HT-29 (cell line): ENCODE data around the gene RANBP17.

- RAMPAGE, long total RNA = no peak
These were observed 240.0 kb upstream of the PANK3 start for GRCh38 chr5:168819266-168819563.

GRCh38 chr5:168844464-168844968, 265.3 kb upstream of the PANK3 start:
- RAMPAGE, long total RNA = no peak

GRCh38 chr5:168886389-168886853, 307.3 kb upstream of the PANK3 start:
- RAMPAGE, long total RNA = no peak

GRCh38 chr5:169649528-169650013, 12.5 kb downstream of the DOCK2 start:
- RAMPAGE, long total RNA = no peak

DNA sequence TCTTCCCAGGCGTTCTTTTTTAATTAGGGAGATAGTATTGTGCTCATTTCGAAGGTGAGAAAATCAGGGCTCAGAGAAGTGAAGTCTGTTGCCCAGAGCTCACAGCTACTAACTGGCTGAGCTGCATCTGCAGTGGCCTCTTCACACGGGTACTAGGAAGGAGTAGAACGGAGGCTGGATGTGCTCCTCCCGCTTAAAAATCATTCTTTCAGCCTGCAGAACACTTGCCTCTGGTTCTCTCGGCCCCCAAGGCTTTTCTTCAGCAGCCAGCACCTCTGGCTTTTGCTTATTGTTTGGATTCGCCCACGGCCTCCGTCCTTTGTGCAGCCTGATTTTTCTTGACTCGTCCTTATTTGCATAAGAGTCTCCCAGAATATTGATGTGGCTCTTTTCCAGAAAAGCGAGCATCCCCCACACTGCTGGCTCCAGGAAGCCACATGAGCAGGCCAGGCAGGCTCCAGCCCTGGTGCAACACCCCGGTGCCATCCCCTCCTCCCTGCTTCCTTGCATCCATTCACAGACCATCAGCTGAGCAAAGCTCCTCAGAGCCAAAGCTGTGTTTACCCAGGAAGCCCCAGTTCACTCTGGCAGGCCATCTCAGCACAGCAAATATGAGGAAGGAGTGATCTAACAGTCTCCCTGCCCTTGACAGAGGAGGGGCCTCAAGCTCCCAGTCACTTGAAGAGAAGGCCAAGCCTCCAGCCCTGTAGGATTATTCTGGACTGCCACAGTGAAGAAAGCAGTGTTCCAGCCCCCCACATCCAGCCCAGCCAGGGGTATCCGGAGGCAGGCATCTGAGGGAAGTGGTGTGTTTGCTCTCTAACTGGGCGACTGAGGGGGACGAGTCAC, 34.6 kb downstream of the INSYN2B start:
- RAMPAGE, long total RNA = no peak

GRCh38 chr5:170287561-170288269, 9.9 kb downstream of the LCP2 start:
- RAMPAGE, long total RNA = no peak

- RAMPAGE, long total RNA = no peak
These were observed 3.1 kb upstream of the LCP2 start for GRCh38 chr5:170300687-170301055.

DNA sequence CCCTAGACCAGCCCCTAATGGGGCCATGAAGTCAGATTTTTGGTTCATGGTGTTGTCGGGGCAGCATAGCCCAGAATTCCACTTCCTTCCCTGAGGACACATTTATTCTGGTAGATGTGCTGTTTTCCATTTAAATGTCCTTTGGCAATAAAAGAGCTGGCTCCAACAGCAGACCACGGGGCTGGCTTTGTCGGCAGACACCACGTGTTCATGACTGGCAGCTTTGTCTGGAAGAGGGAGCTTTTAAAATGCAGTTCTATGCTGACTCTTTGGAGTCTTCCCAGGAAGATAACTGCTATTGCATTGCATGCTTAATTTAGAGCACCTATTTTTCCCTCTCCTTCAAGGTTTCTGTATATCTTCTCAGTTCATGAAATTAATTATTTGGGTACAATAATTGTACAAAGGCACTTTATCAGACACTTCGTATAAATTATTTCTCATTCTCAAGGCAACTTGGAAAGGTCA, 17.7 kb upstream of the LCP2 start:
- RAMPAGE, long total RNA = no peak

DNA sequence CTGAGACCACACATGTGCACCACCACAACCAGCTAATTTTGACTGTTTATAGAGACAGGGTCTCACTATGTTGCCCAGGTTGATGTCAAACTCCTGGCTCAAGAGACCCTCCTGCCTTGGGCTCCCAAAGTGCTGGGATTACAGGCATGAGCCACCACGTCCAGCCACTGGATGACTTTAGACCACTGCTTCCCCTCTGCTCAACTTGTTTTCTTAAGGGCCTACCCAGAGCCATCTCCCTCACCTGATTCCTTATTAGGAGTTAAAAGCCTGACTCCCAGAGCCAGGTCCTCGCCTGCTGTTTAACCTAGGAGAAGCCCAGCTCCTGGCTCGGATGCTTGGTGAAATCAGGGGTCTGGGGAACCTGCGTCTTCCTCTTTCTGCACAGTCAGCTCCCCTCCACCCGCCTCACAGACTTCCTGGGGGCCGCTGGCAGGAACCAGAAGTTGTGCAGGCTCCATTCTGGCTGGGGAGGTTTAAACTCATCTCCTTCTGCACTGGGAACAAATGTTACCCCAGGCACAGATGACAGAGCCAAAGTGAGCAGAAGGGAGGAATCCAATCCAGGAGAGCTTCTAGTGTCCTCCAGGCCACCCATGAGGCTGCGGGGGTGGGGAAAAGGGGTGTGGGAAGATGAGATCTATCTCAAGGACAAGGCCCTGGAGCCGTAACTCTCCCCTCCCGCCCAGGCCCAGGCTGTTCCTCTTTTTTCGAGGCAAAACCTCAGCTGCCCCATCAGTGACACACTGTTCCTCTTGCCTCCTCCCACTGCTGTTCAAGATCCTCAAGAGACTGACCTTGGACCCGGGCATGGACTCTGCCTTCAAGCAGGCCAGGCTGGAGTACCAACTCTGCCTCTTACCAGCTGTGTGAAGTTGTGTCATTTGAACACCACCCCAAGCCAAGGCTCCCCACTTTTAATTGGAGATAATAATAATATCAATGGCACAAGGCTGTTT, 31.2 kb downstream of the KCNMB1 start:
- RAMPAGE, long total RNA = no peak

- RAMPAGE, long total RNA = no peak
These were observed 755 bp downstream of the KCNMB1 start for GRCh38 chr5:170388408-170388816.

GRCh38 chr5:170767395-170768091, 16.0 kb upstream of the GABRP start:
- RAMPAGE, long total RNA = no peak

DNA sequence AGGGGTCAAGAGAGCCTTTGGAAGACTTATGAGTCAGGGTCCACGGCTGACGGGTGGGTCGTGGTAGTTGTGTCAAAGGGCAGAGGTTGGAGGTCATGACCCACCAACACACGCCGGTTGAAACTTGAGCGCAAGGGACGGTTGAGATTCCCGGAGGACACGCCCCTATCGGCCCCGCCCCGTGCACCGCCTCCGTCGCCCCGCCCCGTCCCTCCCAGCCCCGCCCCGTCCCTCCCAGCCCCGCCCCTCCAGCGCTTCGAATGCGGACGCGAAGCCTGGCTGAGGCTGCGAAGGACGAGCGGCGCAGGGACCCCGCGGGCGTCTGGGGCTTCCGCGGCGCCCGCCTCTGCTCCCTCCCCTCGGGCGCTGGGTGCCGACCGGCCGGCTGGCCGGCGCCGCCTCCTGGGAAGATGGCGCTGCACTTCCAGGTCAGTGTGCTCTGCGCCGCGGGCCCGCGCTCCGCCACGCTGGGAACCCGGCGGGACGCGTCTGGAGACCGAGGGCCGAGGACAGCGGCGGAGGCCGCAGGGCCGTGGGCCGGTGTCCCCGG, at the start of gene RANBP17:
Gene RANBP17 (plus strand): TSS at position 395 of the 550 bp plus-strand sequence.
- RAMPAGE, long total RNA = no peak

DNA sequence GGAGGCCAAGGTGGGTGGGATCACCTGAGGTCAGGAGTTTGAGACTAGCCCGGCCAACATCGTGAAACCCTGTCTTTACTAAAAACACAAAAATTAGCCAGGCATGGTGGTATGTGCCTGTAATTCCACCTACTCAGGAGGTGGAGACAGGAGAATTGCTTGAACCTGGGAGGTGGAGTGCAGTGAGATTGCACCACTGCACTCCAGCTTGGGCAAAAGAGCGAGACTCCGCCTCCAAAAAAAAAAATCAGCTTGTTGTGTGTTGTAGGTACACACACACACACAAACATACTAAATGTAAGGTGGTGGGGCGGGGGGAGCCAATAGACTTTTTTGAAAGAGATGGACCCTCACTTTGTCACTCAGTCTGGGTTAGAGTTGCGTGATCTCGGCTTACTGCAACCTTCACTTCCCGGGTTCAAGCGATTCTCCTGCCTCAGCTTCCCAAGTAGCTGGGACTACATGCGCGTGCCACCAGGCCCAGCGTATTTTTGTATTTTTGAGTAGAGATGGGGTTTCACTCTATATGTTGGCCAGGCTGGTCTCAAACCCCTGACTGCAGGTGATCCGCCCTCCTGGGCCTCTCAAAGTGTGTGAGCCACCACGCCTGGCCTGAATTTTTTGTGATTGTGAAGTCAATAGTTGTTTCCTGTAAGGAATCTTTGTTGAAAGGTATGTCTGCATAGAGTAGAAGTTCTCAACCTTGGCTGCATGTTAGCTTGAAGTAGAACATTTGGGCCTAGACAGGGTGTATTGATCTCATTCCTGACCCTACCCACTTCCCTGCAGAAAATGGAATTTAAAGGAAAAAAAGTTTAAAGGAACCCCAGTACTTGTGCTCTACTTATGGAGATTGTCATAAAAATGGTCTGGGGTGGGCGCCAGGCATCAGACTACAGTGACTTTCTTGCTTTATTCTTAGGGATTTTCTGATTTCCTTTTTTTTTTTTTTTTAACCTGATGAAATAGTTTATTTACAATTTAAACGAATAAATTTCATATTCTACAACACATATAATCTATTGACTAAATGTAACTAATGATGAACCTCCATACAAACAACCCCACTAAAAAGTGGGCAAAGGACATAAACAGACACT, 13.8 kb downstream of the NPM1 start:
- RAMPAGE, long total RNA = no peak

- RAMPAGE, long total RNA = no peak
These were observed 141.4 kb upstream of the SMIM23 start for GRCh38 chr5:171644223-171644574.

- RAMPAGE, long total RNA = no peak
These were observed 74.5 kb downstream of the FBXW11 start for GRCh38 chr5:171931784-171932587.

- RAMPAGE, long total RNA = no peak
These were observed 45.9 kb upstream of the FBXW11 start for GRCh38 chr5:172052177-172052837.

GRCh38 chr5:172078638-172079095, 72.2 kb upstream of the FBXW11 start:
- RAMPAGE, long total RNA = no peak

DNA sequence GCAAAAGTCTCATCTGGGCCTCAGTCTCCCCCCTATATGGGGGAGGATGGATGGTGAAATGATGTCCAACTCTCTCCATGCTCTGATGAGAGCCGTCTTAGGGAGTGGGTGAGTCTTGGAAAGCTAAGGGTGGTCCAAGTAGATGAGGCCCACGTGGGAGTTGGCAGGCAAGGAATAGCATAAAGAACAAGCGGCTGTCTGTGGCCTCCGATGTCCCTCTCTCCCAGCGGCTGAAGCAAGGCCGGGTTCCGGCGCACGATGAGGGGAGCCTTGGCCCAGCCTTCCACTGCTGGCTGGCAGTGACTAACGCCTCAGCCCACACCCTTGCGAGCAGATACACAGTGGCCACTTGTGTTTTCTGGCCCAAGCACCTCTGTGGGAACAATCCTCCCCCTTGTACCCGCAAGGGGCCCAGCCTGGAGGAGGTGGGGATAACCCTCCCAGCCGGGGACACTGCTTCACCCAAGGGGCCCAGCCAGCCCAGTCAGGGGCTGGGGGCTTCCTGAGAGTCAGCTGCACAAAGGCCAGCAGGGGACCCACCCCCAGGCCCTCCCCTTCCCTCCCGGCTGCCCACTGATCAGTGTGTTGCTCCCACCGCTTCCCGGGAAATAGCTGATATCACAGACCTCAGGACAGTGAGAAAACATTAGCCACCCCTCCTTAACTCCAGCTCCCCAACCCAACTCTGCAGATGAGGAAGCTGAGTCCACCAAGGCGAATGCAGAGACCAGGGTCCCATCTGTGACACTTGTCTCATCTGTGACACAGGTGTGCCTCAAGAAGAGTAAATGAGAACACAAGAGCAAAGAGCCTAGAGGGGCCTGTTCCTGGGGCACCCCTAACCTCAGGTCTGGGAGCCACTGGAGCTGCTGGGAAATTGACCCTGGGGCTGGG, 23.2 kb downstream of the STK10 start:
- RAMPAGE, long total RNA = no peak

DNA sequence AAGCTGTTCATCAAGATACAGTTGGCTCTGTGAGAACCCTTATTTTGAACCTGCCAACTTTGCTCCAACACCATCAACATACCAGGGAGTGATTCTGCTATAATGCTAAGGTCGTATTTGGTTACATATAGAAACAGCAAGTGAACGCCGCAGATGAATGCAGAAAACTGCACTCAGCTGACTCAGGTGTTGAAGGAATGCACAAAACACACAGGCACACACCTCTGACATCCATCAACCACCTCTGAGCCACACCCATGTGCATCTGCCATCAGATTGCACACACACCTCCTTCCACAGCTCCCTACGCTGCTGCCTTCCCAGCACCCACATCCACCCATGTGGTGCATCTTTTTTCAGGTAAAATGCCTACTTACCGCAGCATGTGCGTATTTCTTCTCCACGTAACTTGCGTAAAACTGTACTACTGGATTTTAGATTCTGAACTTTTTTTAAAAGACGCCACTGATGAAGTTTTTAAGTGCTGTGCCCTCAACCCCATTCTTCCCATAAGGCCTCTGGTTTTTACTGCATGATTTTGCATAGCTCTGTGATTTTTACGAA, 7.1 kb downstream of the STK10 start:
- RAMPAGE, long total RNA = no peak

GRCh38 chr5:172187062-172187329, 1.0 kb downstream of the STK10 start:
- RAMPAGE, long total RNA = no peak